Fibroblast of the aortic adventitia (primary cell): ENCODE measurements around the genes TEX43 and SLC12A2.

DNA sequence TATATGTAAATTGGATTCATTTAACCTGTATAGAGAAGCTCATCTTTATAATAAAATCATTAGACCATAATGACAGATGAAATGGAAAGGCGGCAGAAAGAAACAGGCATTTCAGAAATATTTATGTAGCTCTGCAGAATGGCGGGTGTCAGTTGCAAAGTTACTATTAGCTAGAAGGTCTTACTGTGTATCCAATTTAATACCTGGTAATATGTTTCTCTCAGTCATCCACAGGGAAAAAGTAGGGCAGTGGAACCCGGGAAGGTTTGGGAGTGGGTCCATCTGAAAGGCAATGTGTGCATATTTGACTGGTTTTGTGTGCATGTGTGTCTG is 575.0 kb downstream of the CSNK1G3 start:
- CAGE, long polyA plus RNA, result no peak

DNA sequence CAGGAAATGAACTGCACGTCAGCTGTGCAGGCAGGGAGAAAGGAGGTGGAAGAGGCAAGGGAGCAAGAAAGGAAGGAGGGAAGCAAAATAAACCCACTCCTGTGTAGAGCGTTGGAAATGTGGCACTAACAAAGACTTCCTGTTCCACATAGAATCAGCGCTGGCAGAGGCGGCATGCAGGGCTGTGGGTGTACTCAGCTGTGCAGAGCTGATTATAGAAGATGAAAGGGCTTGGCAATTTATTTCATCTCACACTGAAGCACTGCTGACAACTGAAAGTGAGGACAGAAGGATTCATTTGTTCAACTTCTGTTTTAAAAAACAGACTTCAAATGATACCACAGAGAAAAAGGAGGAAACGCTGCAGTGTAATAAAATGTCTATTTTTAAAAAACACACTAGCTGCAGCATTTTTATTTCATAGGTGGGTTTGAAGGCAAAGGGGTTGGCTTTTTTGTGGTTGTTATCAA is 583.6 kb downstream of the ZNF608 start:
- CAGE, long polyA plus RNA, result no peak

DNA sequence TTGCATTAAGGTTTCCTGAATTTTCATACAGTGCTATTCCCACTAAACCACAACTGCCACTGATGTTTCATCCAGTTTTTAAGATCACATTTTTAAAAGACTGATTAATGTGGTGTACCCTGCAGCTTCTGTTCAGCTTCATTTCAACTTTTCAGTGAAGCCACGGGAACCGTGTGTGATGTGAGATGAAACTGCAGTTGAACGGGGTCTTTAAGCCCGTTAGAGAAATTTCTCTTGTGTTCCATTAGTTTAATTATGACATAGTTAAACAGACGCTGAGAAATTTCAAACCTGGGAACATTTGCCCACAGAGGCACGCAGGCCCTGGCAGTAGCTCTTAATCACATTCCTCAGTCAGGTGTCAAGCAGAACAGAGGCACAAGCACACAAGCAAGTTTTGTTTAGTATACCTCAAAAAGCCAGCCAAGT is 147.1 kb downstream of the ZNF608 start:
- CAGE, long polyA plus RNA, result no peak

DNA sequence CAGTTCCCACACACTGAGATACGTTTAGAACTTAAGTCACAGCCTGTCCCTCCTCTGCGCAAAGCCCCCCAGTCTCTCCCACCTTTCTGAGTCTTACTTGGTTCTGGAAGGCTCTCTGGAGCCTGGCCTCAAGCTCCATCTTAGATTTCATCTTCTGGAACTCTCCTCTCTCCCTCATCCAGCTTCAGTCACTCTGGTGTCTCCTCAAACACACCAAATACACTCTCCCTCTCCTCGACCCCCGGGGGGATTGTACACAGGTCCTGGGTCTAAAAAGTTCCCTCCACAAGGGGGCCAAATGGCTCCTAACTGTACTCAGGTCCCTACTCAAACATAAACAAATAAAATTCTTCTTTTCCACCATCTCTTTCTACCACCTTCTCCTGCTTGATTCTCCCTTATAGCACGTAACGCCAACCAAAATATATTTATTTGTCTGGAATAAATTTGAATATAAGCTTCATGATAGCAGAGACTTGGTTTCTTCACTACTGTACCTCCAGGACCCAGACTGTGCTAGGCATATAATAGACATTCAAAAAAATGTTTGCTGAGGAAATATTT is 21.5 kb downstream of the ZNF608 start:
- CAGE, long polyA plus RNA, result no peak

DNA sequence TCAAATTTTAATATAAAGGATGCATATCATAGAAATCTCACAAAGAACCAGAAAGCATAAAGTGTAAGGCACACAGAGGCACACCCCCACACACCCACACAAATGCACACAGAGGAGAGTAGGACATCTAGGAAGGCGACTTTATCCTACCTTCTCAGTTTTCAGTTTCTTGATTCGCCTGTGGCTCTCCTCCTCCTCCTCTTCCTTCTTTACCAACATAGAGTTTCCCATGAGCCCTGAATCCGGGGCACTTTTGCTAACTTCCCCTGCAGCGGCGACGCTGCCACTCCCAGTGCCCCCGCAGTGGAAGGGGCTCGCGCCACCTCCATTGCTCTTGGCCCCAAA is 2.5 kb downstream of the ZNF608 start:
- CAGE, long polyA plus RNA, result no peak

DNA sequence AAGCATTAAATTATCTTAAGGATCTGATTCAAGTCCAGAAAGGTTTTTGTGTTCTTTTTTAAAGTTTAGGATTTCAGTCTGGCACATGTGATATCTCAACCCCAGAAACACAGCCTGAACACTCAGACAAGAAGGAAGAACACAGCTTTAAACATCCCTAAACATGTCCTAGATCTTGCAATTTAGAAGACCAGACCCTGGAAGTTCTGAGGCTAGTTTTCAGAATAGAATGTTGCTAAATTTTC is 1.1 kb downstream of the ZNF608 start:
- CAGE, long polyA plus RNA, result no peak

GRCh38 chr5:126373227-126374373 is 49.6 kb upstream of the GRAMD2B start:
- CAGE, long polyA plus RNA, result no peak

- CAGE, long polyA plus RNA, result no peak
These were observed 81.1 kb downstream of the ALDH7A1 start for GRCh38 chr5:126513651-126514667.

- CAGE, long polyA plus RNA, result no peak
These were observed 58.2 kb downstream of the ALDH7A1 start for GRCh38 chr5:126536725-126537318.

DNA sequence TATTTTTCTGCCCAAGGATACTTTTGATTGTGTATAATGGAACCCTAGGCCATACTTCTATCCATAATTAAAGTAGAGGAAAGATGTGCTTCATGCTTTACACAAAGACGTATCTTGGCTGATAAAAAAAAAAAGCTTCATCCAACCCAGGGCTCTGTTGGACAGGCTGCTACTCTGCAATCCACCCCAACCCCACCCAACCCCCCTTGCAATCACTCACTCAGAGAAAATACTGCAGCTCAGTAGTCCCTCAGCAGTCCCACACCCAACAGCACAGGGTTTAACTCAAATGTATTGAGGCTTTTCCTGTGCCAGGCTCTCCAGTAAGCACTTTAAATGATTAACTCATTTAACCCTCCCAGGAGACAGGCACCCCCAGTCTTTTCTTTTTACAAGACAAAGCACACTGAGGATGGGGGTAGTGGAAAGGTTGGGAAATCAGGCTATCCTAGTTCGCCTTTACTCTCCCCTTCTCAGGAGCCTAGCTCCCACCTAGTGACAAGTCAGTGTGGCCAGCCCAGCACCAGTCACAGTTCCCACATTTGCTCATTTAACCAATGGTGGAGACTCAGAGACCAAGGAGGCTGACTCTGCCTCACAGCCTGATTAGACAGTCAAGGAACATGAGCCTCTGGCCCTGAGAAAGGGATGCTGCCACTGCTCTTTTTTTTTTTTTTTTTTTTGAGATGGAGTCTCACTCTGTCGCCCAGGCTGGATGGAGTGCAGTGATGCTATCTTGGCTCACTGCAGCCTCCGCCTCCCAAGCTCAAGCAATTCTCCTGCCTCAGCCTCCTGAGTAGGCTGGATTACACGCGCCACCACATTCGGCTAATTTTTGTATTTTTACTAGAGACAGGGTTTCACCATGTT is 3.5 kb downstream of the ALDH7A1 start:
- CAGE, long polyA plus RNA, result no peak

GRCh38 chr5:126631343-126631880 is at the start of gene TEX43:
TSS of gene TEX43 (plus strand) at chr5:126631705.
- CAGE, long polyA plus RNA, result no peak

GRCh38 chr5:126813910-126814336 is 37.0 kb downstream of the LMNB1 start:
- CAGE, long polyA plus RNA, result no peak

- CAGE, long polyA plus RNA, result no peak
These were observed 74.4 kb downstream of the LMNB1 start for GRCh38 chr5:126851329-126851839.

- CAGE, long polyA plus RNA, result no peak
These were observed 189.7 kb downstream of the CCDC192 start for GRCh38 chr5:127892854-127893360.

DNA sequence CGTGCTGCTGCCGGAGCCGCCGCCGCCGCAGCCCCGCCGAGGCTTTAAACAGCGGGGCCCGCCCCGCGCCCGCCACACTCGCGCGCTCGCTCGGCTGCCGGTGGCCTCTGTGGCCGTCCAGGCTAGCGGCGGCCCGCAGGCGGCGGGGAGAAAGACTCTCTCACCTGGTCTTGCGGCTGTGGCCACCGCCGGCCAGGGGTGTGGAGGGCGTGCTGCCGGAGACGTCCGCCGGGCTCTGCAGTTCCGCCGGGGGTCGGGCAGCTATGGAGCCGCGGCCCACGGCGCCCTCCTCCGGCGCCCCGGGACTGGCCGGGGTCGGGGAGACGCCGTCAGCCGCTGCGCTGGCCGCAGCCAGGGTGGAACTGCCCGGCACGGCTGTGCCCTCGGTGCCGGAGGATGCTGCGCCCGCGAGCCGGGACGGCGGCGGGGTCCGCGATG is at the start of gene SLC12A2:
TSS of gene SLC12A2 (plus strand) at position 75 of the 438 bp plus-strand sequence.
- CAGE, long polyA plus RNA, result no peak

DNA sequence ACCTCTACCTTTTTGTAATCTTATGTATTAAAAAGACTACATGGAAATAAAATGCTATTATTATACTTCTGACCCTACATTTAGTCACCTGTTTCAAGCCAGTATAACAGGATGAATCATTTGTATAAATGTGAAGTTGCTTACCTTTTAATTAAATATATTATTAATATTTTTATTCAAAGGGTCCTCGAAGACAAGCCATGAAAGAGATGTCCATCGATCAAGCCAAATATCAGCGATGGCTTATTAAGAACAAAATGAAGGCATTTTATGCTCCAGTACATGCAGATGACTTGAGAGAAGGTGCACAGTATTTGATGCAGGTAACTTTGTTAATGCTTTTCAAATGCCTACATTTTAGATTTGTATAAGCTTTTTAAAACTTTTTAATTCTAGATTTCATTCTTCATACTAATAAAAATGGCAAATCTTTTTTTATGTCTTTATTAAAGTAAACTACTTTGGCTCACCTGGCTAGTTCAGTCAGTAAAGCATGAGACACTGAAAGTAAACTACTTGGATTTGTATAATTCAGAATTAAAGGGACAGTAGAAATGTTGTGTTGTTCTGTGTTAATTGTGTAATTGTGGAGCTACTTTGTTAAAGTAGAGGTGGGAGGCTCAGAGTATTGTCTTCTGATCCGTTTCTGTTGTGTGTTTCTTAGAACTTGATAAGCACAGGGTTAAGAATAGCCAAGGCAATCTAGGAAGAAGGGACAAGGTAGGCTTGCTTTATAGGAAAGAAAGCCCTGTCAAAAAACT is 78.1 kb downstream of the SLC12A2 start:
- CAGE, long polyA plus RNA, result no peak

DNA sequence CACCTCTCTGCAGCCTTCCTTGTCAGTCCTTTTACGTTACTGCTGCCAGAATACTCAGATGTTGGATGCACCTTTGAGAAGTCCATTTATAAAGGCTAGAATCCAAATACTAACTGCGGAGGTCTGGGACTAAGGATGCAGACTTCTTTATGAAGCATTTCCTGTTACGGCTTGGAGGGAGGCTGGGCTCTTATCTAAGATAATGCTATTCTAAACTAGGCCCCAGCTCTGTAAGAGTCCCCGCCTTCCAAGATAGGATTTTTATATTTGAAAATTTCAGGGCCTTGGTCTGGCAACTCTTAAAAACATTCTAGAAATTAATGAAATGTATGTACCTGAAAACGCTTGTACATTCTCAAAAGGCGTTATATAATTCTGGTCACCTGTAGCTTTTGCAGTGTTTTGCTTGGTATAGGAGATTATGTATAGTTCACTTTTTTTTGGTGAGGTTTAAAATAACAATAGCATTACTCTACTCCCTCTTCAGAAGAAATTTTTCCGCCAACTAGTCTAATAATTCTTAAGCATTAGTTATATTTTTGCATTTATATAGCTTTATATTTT is 2.2 kb downstream of the ISOC1 start:
- CAGE, long polyA plus RNA, result no peak

DNA sequence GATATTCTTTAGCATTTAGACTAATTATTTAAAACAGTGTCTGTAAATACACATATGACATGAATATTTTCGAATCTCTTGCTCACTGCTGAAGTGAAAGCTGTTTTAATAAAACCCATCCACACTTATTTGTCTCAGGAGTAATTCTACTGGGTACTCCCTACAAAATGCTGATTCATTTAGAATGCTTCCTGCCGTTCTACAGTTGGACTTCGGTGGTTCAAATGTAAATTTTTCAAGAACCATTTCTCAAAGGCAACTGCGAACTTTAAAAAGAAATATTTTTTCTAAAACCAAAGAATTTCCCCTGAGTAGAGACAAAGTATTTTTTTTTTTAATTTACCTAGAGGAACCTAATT is 1.4 kb downstream of the HINT1 start:
- CAGE, long polyA plus RNA, result no peak

- CAGE, long polyA plus RNA, result no peak
These were observed 41.8 kb downstream of the LYRM7 start for GRCh38 chr5:131212478-131213025.

DNA sequence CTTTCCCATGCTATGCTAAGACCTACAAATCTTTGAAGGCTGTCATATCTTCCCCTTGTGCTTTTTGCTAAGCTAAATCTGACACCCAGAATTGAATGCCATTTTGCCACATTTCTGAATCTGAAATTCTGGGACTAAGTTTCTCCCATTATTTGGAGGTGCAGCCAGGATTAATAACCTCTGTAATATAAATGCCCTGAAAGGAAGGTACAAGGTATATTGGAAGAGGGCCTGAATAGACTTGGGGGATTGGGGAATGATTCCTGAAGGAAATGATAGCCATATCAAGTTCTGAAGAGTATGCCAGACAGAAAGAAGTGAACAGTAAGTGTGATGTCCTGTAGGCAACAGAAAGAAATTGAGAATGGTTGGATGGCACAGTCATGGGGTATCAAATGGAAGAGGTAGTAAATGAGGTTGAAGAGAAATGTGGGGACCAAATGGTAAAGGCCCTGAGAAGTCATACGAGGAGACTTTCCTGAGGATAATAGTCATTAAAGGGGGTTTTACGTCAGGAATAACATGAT is 34.9 kb downstream of the CDC42SE2 start:
- CAGE, long polyA plus RNA, result no peak